Melanocyte of skin (primary cell): ENCODE measurements around the genes HADHB, FAM166C and EIF2B4.

DNA sequence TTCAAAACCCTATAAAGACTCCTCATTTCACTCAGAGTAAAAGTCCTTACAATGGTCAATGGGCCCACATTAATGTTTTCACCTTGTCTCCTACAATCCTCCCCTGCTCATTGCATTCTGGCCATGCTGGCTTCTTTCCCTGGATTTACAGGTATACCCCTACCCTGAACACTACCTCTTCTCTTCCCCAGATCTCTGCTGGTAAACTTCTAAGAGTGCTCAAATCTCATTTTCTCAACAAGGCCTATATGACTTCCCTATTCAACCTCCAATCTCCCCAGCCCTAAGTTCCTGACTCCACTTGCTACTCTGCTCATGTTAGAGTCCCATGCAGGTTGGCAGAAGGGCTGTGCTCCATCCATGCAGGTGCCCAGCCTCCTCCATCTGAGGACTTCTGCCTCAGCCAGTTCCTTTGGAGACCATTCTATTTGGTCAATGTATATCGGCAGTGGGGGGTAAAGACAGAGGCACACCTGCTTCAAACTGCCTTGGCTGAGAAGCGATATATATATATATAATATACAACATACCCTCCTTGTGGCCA lies 101.9 kb downstream of the DTNB start:
- CAGE, long polyA plus RNA, 2 experiments = no peak in any of the 2 experiments

DNA sequence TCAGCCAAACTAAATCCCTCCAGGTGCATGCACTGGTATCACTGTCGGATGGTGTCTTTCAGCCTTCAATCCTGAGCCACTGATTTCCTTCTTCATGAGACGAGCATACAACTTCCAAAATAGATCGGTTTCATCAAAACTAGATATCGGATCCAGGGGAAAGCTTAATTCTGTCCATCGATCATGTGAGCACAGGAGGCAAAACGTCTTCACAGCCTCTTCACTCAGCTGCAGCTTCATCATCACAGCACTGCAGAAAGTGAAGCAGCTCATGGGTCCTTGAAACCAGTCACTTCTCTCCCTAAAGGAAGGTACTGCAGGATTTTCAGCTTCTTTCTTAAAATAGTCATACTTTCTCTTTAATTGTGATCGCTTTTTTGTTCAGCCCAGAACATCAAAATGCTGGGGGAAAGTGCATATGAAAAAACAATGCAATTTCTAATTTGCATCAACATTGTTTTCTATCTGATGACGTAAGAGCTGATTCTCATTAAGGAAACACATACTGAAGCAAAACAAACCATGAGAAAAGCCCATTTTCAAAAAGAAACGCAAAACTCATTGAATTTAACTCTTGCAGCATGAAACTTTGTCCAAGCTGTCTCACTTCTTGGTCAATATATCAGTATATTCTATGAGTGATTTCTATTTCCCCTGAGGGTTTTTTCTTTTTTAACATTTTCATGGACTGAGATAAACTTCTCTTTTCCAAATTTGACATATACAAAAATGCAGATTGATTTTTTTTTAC lies 80.4 kb downstream of the DTNB start:
- CAGE, long polyA plus RNA, 2 experiments = no peak in any of the 2 experiments

- CAGE, long polyA plus RNA, 2 experiments = no peak in any of the 2 experiments
Measured at GRCh38 chr2:26244535-26245684, at the start of gene HADHB. HADHB (plus strand) TSS chr2:26244939.

DNA sequence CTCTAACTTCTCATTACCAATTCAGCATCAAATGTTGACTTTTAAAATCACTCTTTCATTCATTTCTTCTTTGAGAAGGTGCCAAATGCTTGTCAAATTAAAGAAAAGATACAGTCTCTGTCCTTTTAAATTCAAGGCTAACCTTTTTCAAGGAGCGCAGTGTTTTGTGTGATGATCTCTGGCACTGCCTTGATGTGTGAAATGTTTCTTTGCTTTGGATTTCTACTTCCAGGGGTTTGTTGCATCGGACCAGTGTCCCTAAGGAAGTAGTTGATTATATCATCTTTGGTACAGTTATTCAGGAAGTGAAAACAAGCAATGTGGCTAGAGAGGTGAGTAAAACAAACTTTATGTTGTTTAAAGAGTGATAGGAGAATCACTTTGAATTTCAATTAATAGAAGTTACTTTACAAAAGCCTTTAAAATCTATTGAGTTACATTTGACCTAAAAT lies 28.7 kb downstream of the HADHB start:
- CAGE, long polyA plus RNA, 2 experiments = no peak in any of the 2 experiments

GRCh38 chr2:26311245-26311607 lies 34.7 kb upstream of the SELENOI start:
- CAGE, long polyA plus RNA, 2 experiments = no peak in any of the 2 experiments

DNA sequence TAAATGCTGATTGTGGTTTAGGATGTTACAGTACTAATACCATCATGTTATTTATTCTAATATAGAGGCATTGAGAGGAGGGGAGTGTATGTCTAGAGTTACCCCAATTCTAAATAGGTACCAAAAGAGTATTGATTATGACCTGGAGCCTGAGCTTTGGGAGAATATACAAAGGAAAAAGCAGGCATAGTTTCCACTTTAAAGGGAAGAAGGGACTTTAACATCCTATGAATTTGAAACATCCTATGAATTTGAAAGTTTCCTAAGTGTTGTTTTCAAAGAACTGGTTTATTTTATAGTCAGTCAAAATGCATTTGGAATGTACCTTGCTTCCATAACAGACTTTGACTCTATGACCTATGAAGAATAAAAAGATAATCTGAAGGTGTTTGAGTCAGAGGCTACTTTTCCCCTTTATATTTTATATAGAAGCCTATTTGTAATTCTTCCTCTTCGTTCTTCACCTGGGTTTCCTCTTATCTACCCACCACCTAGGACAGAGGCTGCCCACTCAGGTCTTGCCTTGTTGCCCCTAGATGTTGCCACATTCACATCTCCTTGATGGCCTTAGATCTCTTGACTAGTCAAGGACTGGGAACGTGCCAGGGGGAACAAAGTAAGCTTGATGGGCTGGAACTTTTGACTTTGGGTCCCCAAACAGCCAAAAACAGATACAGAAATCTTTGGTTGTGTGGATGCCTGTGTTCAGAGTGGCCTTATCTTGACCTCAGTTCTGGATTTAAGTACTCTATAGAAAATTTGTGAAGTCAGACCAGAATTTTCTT lies 9.5 kb upstream of the DRC1 start:
- CAGE, long polyA plus RNA, 2 experiments = no peak in any of the 2 experiments

DNA sequence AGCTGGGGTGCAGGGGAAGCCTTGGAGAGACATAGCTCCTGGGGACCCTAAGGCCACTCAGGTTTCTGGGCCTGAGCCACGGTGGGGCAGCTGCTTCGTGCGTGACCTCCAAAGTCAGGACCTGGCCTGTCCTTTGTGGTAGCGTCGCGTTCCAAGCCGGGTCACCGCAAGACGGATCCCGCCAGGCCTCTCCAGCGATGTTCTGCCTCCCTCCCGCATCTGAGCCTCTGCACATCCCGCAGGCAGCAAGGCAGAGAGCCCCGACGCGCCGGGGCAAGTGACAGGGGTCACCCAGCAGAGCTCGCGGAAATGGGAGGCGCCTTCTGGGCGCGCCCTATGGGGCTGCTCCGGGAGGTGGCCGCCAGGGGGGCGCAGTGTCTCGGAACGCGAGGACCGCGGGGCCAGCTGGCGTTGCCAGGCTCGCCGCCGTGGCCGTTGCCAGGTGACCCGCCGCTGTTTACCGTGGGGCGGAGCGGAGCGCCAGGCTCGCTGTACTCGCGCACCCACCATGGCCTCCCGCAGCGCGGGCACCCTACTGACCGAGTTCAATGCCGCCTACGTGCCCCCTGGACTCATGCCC lies at the start of gene FAM166C:
Gene FAM166C, plus strand, starts transcription at position 483 of the 580 bp plus-strand sequence.
- CAGE, long polyA plus RNA, 2 experiments = no peak in any of the 2 experiments

- CAGE, long polyA plus RNA, 2 experiments = no peak in any of the 2 experiments
Measured at GRCh38 chr2:26598684-26599344, 36.4 kb downstream of the FAM166C start.

GRCh38 chr2:26721608-26722256 lies 29.2 kb downstream of the KCNK3 start:
- CAGE, long polyA plus RNA, 2 experiments = no peak in any of the 2 experiments

GRCh38 chr2:26922657-26923093 lies 47.8 kb upstream of the MAPRE3 start:
- CAGE, long polyA plus RNA, 2 experiments = no peak in any of the 2 experiments

DNA sequence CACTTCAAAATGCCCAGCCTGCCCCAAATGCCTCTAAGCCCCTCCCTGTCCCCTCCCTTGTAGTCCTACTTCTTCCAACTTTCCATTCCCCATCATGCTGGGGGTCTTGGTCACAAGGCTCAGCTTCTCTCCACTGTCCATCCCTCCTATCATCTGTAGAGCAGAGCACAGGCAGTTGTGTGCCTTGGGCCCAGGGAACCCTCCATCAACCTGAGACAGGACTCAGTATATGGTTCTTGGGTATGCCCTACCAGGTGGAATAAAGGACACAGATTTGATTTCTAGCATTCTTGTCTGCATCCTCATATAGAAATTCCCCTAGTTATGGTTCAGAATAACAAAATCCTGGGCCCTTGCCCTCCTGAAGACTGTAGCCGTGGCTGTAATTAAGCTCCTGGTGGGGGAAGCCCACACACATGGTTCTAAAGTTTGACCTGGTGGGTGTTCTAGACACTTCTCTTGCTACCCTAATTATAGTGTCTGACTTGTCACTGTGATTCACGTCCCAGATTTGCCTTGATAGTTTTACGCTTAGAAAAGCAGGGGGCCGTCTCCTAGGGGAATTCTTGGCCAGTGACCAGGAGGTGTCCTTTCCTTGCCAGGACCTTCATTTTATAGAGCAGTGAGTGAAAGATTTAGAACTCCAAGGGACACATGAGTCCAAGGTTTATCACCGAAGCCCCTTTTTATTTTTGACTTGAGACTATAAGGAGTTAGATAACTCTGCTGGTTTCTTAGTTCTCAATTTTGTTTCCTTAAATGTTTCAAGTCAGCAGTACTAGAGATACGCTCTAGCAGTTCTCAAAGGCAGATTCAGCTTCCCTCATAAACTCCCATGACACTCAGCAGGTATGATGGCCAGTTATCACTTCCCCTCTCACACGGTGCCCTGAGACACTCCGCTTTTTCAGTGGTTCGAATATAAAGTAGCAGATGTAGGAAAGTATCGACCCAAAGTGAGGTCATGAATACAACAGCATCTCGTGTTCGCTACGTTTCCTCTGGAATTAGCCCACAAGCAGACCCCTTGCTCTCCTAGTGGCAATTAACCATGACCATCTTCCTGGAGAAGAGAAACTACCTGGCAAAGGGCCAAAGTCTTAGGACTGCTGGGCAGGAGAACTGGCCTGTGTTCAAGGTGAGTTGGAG lies 9.0 kb downstream of the TMEM214 start:
- CAGE, long polyA plus RNA, 2 experiments = no peak in any of the 2 experiments

DNA sequence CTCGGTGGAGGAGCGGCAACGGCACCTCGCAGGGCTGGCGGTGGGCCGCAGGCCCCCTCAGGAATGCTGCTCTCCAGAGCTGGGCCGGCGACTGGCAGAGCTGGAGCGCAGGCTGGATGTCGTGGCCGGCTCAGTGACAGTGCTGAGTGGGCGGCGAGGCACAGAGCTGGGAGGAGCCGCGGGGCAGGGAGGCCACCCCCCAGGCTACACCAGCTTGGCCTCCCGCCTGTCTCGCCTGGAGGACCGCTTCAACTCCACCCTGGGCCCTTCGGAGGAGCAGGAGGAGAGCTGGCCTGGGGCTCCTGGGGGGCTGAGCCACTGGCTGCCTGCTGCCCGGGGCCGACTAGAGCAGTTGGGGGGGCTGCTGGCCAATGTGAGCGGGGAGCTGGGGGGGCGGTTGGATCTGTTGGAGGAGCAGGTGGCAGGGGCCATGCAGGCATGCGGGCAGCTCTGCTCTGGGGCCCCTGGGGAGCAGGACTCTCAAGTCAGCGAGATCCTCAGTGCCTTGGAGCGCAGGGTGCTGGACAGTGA lies 3.9 kb upstream of the KHK start:
- CAGE, long polyA plus RNA, 2 experiments = no peak in any of the 2 experiments

- CAGE, long polyA plus RNA, 2 experiments = no peak in any of the 2 experiments
Measured at GRCh38 chr2:27118147-27118560, 774 bp downstream of the CGREF1 start.

GRCh38 chr2:27198911-27199504 lies 12.8 kb upstream of the ATRAID start:
- CAGE, long polyA plus RNA, 2 experiments = no peak in any of the 2 experiments

DNA sequence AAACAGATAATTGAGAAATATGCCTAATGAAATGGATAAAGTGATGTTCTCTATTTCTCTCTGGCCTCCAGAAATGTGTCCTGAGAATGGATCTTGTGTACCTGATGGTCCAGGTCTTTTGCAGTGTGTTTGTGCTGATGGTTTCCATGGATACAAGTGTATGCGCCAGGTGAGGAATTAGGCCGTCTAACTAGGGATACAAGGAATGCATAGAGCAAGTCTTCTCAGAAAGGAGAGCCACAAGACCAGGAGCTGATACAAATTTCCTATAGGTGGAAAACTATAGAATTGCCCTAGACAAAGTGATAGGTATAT lies 760 bp upstream of the CAD start:
- CAGE, long polyA plus RNA, 2 experiments = no peak in any of the 2 experiments

DNA sequence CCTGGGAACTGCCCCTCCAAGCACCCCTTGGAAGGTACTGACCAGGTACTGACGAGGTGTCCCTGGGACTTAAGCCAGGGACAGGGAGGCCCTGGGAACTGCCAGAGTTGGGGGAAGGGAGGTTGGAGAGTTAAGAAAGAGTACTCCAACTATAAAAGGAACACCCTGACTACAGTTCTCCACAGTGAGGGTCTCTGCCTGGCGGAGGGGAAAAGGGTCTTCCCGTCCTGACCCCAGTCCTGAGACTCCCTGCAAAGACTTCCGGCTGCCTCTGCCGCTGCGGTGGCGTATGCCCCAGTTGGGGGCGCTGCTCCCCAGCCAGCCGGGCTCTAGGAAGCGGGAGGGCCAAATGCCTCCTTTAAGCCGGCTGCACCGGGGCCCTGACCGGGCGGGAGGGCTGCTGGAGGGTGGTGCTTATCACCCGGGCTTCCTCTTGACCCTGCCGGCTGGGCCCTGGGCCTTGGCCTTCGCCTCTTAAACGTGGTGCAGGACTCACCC lies 12.8 kb downstream of the SLC30A3 start:
- CAGE, long polyA plus RNA, 2 experiments = no peak in any of the 2 experiments

DNA sequence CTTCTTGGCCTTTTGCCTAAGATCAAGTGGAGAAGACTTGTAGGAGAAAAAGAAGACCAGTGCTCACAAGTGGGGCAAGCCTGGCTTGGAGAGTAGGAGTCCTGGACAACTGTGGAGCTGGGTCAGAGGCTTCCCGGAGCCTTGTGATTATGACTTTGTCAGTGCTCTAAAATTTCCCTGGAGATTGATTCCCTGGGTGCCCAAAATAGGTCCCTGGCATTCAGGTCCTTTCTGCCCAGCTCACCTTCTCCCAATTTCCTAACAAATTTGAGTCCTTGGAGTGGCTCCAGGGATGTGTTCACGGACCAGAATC lies 770 bp upstream of the TRIM54 start:
- CAGE, long polyA plus RNA, 2 experiments = no peak in any of the 2 experiments

GRCh38 chr2:27316571-27316988 lies 6.3 kb downstream of the MPV17 start:
- CAGE, long polyA plus RNA, 2 experiments = no peak in any of the 2 experiments

- CAGE, long polyA plus RNA, 2 experiments = no peak in any of the 2 experiments
Measured at GRCh38 chr2:27355769-27356626, 566 bp downstream of the GTF3C2 start.

- CAGE, long polyA plus RNA, 2 experiments = start-site peak on the minus strand in 1 of 2 experiments, at chr2:27370259-27370344 at its widest, 15 to 55 reads per replicate
Measured at GRCh38 chr2:27369683-27370515, at the start of gene EIF2B4. EIF2B4 (minus strand) TSS chr2:27370338.